Diencephalon (tissue), 2 donors: ENCODE measurements around a stretch of chr15.

DNA sequence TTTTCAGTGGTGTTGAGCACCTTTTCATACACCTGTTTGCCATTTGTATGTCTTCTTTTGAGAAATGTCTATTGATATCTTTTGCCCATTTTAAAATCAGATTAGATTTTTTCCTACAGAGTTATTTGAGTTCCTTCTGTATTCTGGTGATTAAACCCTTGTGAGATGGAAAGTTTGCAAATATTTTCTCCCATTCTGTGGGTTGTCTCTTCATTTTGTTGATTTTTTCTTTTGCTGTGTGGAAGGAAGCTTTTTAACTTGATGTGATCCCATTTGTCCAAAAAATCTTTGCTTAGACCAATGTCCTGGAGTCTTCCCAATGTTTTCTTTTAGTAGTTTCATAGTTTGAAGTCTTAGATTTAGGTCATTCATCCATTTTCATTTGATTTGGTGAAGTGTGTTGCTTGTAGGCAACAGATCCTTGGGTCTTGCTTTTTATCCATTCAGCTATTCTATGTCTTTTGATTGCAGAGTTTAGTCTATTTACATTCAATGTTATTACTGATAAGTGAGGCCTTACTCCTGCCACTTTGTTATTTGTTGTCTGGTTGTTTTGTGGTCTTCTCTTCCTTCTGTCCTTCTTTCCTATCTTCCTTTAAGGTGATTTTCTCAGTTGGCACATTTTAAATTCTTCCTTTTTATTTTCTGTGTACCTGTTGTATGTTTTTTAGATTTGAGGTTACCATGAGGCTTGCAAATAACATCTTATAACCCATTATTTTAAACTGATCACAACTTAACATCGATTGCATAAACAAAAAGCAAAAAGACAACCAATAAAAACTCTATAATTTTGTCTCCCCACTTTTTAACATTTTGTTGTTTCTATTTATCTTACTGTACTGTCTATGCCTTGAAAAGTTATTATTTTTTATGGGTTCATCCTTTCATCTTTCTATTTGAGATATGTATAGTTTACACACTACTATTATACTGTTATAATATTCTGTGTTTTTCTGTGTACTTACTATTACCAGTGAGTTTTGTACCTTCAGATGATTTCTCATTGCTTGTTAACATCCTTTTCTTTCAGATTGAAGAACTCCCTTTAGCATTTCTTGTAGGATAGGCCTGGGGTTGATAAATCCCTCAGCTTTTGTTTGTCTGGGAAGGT is 30.2 kb downstream of the MYO1E start:
- RAMPAGE, long total RNA = no peak

DNA sequence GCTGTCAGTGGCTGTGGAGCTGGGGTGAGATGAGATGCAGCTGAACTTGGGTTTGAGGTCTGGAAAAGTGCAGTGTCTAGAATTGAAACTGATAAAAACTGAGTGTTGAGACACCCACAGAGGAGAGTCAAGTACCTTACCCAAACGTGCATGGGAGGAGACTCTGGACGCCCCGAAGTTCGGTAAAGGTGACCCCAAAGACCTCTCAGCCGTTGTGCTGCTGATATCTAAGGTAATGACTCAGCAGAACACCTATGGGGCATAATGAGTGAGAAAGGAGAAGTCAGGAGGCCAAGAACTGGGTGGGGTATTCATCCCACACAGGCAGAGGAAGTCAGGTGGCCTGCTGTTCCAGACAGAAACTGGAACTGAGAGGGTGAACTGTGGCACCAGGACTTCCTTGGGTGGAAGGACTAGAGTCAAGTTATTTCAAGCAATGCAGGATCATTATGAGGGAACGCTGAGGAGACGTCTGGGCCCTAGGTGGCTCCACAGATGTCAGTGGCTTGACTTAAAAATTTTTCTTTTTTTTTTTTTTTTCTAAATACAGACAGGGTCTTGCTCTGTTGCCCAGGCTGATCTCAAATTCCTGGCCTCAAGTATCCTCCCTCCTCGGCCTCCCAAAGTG is 67.7 kb upstream of the GCNT3 start:
- RAMPAGE, long total RNA = no peak

- RAMPAGE, long total RNA = no peak
Observed at GRCh38 chr15:59583098-59583410, 28.5 kb upstream of the GCNT3 start.

- RAMPAGE, long total RNA = no peak
Observed at GRCh38 chr15:60370198-60370972, 27.4 kb downstream of the ANXA2 start.

DNA sequence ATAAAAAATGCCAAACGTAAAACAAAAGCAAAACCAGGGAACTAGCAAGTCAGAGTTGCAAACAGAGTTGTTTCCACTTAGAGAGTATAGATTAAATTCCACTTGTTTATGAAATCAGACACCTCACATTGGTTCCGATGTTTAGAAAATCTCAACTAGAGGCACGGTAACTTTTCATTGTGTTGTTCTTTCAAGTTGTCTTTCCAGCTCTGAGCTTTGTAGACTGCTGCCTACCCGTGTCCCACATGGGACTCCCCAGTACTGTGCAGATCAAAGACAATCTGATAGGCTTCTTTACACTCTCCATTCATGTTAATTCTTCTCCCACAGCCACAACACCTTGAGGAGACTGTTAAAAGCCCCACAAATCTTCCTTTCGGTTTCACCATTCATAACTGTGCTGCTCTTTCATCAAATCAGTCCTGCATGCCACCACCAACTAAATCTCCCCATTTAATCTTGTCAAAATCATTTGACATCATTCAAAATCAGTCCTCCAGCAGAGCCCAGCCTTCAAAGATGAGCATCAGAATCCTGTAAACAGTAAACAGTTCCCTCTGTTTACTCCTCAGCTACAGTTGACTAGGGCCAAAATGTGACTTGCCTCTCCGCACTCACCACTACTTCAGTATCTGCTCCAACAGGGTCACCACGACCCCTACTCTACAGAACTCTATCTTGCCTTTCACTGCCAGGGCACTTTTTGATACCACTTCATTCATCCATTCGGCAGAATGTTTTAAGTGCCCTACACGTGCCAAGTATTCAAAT is 8.4 kb downstream of the ANXA2 start:
- RAMPAGE, long total RNA = no peak

DNA sequence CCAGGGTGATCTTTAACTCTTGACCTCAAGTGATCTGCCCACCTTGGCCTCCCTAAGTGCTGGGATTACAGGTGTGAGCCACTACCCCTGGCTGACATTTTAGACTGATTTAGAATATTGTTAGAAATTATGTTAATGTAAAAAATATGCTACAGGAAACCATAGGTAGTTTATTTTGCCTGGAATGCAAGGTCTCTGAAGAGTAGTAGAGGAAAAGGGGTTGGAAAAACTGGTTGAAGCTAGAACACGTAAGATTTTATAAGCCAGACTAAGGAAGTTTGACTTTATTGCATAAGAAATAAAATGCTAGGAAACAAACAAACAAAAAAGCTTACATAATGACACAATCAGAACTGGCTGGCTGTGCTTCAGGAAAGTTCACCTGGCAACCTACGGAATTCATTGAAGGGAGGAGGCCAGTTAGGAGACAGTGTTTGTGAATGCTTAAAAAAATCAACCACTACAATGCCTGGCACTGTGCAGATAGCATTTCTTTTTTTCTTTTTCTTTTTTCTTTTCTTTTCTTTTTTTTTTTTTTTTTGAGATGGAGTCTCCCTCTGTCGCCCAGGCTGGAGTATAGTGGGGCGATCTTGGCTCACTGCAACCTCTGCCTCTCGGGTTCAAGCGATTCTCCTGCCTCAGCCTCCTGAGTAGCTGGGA is 1.9 kb upstream of the ICE2 start:
- RAMPAGE, long total RNA = no peak

DNA sequence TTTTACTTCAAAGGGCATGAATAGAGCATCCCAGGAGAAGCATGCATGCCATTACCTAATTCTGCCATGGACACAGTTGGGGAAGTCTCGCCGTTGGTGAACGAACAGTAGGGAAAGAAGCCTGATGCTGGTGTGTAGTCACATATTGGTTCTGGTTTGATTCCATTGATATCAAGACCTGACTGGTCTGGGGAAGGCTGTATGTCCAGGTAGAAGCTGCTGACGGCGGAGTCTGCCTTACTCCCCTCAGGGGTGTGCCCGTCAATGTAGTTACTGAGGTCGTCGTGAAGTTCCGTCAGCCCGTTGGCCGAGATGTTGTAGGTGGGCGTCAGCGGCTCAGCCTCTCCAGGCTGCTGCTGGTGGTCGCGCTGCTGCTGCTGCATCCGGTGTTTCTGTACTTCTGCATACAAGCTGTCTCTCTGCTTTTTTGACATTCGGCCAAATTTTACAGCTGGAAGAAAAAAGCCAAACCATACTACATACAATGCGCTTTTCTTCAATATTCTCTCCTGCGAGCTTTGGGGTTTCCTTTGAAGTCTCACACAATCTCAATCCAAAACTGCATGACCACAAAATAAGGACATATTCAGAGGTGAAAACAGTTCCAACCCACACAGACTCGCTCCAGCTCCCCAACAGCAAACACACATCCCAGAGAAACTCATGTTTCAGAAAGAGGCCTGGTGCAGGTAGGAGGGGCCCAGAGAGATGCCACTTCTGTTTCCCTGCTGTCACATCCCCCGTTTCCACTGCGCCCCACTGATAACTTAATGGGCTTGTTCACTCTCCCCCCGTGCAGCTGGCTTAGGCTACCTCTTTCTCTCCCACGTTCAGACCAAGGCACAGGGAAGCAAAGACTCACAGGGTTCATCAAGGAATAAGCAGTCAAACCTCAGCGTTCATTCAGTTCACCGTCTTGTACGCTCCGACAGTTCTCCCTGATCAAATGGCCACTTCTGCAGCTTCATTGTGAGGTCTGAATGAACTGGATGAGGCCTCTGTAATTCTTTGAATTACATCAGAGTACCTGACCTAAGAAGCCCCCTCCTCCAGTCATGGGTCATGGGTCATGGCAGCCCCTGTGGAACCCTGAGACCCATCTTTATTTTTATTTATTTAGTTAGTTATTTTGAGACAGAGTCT is 32.6 kb upstream of the ICE2 start:
- RAMPAGE, long total RNA = no peak

DNA sequence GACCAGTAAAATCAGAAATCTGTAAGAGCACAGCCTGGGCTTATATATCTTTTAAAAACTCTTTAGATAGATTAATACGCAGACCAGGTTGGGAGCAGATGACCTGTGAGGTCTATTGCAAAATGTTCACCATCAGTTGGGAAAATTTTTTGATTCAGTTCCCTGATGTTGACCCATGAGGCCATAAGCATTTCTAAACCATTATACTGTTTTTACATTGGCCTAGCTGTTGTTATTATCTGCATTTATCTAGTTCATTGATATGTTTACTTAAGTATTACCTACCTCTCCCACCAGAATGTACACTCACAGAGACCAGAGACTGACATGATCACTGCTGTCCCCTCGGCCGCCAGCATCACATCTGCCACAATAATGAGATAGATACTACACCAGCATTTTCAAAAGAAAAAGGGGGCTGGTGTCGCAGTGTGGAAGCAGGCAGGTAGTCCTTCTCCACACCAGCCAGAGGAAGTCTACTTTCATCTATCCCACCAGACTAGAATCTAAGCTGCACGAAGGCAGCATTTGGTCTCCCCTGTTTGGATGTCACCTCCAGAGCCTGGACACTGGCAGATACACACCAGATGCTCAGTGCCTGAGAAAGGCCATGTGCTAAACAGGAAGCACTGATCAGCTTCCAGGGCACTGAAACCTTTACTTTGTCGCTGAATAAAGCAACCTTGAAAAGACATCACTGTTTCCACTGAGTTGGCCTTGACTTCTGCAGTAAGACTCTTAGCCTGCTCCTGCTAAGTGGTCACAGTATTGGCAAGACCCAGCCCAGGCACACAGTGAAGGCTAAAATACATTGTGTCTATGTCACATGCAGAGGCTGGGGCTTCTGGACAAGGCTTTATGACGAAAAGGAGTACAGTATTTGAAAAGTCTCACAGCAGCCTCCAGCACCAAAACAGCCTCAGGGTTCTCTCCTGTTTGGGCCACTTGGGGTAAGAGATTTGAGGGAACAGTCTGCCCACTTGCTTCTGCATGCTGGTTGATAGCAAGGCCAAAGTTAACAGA is 104.1 kb upstream of the ICE2 start:
- RAMPAGE, long total RNA = no peak

- RAMPAGE, long total RNA = no peak
Observed at GRCh38 chr15:60667244-60667732, 188.3 kb upstream of the ICE2 start.

- RAMPAGE, long total RNA = no peak
Observed at GRCh38 chr15:60844931-60845385, 366.0 kb upstream of the ICE2 start.

DNA sequence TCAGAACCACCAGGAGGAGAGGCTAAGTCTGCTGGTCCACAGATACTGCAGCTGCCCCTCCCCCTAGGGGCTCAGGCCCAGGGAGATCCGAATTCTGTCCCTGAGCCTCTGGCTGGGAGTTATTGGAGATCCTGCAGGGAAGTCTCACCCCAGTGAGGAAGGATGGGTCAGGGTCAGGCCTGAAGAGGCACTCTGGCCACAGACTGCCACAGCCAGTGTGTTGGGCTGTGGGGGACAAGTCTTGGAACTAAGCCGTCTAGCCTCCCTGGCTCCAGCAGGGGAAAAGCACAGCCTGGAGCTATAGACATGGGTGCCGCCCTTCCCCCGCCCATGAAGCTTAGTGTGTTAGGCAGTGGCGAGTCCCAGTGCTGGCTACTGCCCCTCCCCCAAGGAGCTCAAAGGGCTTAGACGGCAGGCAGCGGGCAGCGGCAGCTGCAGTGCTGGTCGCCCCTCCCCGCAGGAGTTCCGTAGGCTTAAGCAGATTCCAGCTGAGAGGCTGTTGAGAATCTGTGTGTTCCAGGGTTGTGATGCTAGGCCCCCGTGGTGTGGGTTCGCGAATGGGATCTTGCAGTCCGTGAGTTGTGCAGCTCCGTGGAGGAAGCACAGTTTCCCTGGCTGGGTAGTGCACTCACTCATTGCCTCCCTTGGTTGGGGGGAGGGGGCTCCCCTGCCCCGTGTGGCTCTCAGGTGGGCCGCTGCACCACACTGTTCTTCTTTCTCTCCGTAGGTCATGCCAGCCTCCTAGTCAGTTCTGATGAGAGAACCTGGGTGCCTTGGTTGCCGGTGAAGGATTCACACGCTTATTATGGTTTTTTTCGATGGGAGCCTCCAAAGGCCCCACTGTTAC is 135.8 kb upstream of the RORA start:
- RAMPAGE, long total RNA = no peak

- RAMPAGE, long total RNA = no peak
Observed at GRCh38 chr15:61500899-61501336, 271.8 kb upstream of the RORA start.

DNA sequence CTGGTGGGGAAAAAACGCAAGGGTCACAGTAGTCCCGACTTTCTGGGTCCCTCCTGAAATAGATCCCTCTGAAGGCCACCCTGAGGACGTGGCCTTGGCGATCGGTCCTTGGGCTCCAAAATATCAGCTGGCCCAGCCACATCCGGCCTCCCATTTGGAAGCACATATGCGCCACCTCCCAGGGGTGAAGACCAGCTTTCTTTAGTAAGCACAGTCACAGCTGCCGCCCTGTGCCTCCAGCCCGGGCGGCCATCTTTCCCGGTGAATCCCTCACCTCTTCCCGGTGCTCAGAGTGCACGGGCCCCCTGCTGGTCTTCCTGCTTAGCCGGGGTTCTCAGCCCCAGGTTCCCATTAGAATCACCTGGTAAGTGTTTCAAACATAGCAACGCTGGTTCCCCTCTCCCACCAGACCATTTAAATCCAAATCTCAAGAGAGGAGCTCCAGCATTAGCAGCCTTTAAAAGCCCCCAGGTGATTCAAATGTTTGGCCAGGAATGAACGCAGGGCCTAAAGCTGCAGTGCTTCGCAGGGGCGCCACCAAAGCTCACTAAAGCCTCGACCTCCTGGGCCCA is 232.2 kb downstream of the VPS13C start:
- RAMPAGE, long total RNA = no peak

GRCh38 chr15:61875645-61875942 is 184.7 kb downstream of the VPS13C start:
- RAMPAGE, long total RNA = no peak

- RAMPAGE, long total RNA = no peak
Observed at GRCh38 chr15:62059600-62060218, 538 bp downstream of the VPS13C start.

- RAMPAGE, long total RNA = no peak
Observed at GRCh38 chr15:62067491-62068078, 808 bp downstream of the C2CD4A start.

- RAMPAGE, long total RNA = no peak
Observed at GRCh38 chr15:62138089-62138529, 27.0 kb downstream of the C2CD4B start.

DNA sequence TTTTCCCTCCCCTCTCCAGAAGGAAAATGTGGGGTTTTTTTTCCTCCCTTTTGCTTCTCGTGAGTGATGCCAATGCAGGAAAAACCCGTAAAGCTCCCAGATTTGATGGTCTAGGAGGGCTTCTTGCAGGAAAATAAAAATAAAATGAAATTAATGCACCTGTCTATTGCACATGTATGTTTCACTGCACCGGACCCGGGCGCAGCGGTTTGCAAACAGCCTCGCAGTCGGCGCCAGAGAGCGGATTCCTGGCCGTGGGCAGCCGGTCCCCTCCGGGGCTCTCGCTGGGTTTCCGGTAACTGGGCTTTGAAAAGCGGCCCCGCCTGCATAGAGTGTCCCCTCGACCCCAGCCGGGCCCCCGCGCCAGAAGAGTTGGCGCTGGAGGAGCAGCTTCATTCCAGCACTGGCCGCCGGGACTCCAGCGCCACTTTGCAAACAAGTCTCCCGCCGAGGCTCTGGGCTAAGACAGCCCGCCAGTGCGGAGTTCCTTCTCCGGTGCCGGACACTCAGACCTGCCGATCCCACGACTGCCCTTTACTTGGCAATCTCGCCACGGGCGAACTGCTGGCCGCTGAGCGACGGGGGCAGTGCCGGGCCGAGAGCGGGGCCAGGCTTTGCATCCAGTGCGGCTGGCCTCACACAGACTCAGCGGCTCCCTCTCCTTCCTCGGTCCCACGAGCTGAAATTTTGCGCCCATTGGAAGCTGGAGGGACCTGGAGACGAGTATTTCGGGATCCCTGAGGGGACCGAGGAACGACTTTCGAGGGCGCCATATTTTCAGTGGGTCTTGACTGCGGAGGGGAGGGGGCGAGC is 613 bp downstream of the TLN2 start:
- RAMPAGE, long total RNA = no peak

- RAMPAGE, long total RNA = no peak
Observed at GRCh38 chr15:62470040-62470833, 79.9 kb downstream of the TLN2 start.

GRCh38 chr15:62742313-62743175 is 300.0 kb upstream of the TPM1 start:
- RAMPAGE, long total RNA = no peak